ENCODE measurements around a stretch of chr2.

DNA sequence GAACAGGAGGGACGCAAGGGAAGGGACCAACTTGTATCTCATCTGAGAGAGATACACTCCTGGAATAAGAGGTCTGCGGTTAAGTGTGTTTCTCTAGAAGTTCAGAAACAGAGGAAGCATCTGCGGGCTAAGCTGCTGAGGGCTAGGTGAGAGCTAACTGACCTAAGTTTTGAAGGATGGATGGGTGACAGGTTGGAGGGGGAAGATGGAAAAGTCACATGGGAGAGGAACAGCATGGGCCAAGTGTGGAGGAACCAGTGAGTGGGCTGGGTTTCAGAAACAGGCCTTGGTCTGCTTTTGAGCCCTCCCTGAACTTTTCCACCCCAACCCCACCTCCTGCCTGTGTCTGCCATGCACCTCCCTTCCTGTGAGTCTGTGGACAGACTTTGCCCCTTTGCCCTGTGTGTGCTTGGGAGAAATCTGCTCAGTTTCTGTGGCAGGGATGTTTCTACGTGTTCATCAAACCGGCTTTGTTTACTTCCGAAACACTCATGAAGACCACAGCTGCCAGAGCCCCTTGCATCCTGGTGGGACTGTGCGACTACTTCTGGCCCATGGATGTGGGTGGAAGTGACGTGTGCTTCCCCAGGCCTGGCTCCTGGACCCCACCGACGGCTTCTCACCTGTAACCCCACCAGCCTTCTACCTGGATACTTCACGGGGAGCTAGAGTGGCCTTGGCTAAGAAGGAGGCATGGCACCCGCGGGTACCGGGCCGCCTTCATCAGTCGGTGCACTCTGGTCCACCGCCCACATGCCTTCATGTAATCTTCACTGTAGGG, 1.6 kb upstream of the HPCAL1 start:
- RRBS = no CpG with 5 or more reads among the region's 17 CpGs

- RRBS = no CpG with 5 or more reads among the region's 9 CpGs
Measured at GRCh38 chr2:10352486-10353150, 49.9 kb downstream of the HPCAL1 start.

- RRBS = no CpG with 5 or more reads among the region's 18 CpGs
Measured at GRCh38 chr2:10355971-10356765, 53.5 kb downstream of the HPCAL1 start.

DNA sequence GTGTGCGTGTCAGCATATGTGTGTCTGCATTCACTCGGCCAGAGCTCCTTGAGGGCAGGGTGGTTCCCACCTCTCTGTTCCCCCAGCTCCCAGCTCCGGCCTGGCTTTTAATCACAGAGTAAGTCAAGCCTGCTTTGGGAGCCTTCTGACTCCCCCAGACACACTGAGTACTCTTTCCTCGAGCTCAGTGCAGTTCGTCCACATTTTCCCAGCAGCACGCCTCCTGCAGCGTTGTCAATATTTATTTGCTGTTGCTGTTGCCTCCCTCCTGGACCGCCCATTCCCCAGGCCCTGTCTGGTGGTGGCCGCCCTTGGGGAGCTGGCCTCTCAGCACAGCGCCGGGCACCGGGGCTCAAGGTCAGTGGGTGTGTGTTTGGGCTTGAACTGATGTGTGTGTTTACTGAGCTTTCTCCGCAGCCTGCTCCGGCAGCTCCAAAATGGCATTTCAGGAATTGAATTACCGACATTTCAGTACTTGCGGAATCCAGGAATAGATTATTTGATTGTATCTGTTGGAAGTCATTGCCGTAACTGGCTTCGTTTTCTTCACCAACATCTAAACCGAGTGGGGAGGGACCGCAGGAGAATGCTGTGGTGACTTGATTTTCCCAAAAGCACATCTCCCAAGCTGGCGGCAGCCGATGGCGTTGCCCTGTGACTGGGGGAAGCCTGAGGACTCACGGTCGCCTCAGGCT, 65.8 kb downstream of the HPCAL1 start:
- RRBS = 94% methylated on average over 3 of the region's 25 CpGs

DNA sequence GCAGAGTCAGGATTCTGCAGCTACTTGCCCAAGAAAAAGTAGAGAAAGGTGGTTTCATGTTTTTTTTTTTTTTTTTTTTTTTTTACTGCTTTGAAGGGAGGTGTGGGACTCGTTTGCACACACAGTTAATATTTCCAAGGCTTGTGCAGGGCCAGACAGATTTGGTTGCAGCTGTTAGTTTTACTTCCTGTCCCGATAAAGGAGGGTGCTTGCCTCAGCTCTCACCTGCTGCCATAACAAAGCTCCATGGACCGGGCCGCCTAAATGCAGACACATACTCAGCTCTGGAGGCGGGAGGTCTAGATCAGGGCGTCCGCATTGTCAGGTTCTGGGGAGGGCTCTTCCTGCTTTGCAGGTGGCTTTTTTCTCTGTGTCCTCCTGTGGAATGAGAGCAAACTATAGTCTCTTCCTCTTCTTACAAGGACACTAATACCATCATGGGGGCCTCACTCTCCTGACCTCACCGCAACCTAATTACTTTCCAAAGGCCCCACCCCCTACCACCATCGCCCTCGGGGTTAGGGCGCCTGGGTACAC, 69.9 kb downstream of the ODC1 start:
- RRBS = no CpG with 5 or more reads among the region's 11 CpGs

GRCh38 chr2:10477484-10477902, 29.4 kb upstream of the ODC1 start:
- RRBS = no CpG with 5 or more reads among the region's 7 CpGs

GRCh38 chr2:10602172-10602388, 87.7 kb downstream of the NOL10 start:
- RRBS = no CpG with 5 or more reads among the region's 4 CpGs

- RRBS = no CpG with 5 or more reads among the region's 6 CpGs
Measured at GRCh38 chr2:10810037-10810551, 2.5 kb downstream of the PDIA6 start.

GRCh38 chr2:10812920-10813715, 533 bp upstream of the PDIA6 start:
- RRBS = 11% methylated on average over 9 of the region's 39 CpGs

DNA sequence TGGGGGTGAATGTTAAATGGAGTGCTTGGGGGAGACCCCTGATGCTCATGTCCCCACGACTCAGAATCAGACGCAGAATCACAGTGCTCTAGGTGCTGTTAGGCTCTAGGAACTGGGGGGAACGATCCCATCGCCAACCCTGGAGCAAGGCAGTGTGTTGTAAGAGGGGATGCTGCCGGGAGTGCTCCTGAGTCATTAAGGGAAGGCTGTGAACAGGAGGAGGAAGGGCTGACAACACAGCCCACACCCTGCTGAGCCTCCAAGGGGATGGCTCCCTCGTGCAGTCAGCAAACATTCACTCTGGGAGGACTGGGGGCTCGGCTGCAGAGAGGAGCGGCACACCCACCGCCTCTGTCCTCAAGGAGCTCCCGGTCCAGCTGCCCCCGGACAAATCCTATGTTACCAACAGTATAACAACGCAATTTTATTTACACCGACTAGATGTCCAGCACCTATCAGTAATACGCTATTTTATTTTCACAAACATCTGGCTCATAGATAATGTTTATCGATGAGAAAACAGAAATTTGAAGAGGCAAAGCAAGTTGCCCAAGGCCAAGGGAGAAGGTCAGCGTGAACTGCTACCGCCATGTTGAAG, 33.9 kb upstream of the KCNF1 start:
- RRBS = no CpG with 5 or more reads among the region's 17 CpGs

GRCh38 chr2:11181810-11182446, 26.7 kb downstream of the SLC66A3 start:
- RRBS = no CpG with 5 or more reads among the region's 8 CpGs

DNA sequence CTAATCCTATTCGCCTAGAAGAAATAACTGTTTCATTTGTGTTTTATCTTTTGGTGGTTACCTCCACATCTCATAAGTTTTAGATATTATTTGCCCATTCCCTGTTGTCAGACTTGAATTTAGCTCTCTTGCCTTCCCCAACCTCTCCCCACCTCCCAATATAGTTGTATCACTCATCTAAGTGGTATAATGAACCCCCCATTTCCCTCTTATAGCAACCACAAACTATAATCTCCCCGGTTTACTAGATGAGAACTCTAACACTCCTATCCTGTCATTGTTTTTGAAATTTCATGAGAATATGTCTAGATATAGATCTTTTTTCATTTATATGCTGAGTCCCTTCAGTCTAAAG, 48.8 kb downstream of the SLC66A3 start:
- RRBS = no CpG with 5 or more reads among the region's 2 CpGs

DNA sequence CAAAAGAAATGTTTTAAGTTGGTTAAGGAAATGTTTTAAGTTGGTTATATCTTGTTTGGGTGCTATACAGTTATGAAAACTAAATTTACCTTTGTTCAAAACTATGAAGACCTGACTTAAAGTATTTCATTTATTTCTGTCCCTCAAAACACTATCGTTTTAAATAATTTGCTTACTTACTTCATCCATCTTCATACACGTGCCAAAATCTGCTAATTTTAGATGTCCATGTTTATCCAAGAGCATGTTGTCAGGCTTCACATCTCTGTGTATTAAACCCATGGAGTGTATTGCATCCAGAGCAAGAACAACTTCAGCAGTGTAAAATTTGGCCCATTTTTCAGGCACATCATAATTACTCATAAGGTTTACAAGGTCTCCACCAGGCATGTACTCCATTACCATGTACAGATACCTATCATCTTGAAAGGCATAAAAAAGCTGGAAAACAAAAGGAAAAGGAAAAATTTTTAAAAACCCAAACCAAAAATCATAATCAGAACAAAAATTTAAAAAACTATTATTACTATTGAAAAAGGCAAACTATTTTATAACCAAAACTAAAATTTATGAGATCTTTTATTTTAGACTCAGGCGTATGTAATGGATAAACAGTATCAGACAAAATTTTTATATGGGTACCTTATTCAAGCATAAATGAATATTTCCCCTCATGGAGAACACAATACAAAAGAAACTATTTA, 80.4 kb downstream of the SLC66A3 start:
- RRBS = no CpG with 5 or more reads among the region's 3 CpGs

GRCh38 chr2:11330449-11330827, 14.0 kb downstream of the ROCK2 start:
- RRBS = no CpG with 5 or more reads among the region's 4 CpGs

DNA sequence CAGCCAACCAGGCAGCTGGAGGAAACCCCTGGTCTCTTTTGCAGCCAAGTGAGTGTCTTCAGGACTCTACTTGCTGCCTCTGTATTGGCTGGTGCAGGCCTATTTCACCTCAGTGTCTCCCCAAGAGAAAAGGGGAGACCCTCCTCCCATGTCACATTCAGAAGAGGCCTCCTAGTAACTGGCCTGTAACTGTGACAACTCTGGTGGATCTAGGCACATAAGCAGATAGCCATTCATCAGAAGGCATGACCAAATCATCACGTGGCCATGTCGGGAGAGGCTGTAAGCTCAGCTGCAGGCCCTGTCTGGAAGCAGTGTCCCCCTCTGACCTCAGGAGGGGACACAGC, 20.8 kb upstream of the ROCK2 start:
- RRBS = no CpG with 5 or more reads among the region's 2 CpGs

- RRBS = no CpG with 5 or more reads among the region's 9 CpGs
Measured at GRCh38 chr2:11386207-11386695, 41.8 kb upstream of the ROCK2 start.

GRCh38 chr2:11439961-11440640, 25.9 kb downstream of the E2F6 start:
- RRBS = no CpG with 5 or more reads among the region's 13 CpGs

DNA sequence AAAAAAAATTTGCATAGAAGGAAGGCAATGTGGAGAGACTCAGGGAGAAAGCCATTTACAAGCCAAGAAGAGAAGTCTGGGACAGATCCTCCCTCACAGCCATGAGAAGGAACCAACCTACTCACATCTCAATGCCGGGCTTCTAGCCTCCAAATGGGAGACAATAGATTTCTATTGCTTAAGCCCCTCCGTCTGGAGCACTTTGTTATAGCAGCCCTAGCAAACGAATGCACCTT, 12.8 kb upstream of the E2F6 start:
- RRBS = no CpG with 5 or more reads among the region's 3 CpGs

- RRBS = no CpG with 5 or more reads among the region's 3 CpGs
Measured at GRCh38 chr2:11553925-11554307, 20.1 kb downstream of the GREB1 start.

- RRBS = no CpG with 5 or more reads among the region's 7 CpGs
Measured at GRCh38 chr2:11554308-11554789, 20.5 kb downstream of the GREB1 start.

All from AG10803 (cell line).